ENCODE measurements around a stretch of chr17.

- PRO-cap: no peak
Observed at GRCh38 chr17:76657961-76658513, 14.5 kb upstream of the ST6GALNAC1 start.

GRCh38 chr17:76701647-76702034, 9.1 kb downstream of the MXRA7 start:
- PRO-cap: no peak

DNA sequence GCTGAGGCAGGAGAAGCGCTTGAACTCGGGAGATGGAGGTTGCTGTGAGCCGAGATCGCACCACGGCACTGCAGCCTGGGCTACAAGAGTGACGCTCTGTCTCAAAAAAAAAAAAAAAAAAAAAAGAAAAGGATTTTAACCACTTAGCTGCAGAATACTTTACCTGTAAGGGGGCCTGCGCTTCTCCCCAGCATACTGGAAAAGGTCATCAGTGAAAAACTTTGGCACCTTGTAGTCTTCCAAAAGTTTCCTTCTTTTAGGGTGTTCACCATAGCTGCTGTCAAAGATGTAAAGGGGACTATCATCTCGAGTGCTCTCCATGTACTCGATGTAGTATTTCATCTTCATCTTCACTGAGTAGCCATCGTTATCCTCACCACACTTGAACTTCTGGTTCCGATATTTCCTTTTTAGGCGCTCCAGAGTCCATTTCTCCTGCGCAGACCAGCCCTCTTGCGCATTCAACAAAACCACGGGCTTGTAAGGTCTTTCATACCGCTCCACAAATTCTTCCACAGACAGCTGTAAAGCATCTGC, 1.0 kb downstream of the JMJD6 start:
- PRO-cap: unidirectional peak, plus-strand start at position 458 of the sequence

DNA sequence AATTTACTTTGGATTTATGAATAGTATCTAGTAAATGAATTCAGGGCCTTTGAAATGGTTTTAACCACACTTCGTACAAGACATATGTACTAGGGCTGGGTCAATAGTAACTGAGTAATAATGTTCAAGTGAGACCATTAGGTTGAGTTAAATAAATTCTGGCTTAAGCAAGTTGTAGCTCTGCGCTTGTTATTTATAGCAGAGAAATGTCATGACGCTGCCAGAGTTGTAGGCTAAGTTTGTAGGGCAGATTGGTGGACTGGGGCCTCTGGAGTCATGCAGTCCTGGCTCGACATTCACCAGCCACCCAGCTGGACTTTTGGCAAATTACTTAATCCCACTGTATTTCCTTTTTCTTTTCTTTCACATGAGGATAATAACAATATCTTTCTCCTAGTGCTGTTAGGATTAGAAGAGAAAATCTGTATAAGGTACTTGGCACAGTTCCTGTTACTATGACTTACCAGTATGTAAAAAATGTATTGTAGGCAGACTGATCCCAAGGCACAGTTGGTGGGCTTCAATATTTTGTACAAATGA, 2.4 kb downstream of the MFSD11 start:
- PRO-cap: no peak

GRCh38 chr17:76744189-76744750, 6.4 kb downstream of the MFSD11 start:
- PRO-cap: no peak

GRCh38 chr17:76773447-76773716, 35.5 kb downstream of the MFSD11 start:
- PRO-cap: no peak

DNA sequence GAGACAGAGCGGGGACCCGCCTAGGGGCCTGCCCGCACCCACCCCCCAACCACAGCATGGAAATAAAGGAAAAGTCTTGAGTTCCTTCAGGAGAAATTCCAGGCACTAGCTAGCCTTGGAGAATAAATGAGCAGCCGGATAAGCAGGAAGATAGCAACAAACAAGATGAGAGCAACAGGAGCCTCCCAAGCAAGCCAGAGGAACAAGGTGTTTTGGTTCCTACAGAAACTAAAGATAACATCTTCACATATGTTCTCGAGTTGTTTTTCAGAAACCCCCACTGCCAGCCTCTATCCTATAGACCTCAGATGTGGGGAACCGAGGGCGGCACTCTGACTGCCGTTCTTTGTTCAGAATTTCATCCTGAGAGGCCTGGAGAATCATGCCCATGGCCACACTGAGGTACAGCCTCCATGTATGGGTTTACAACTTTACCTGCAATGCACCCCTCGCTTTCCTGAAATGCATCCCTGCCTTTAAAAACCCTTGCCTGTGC, 129.1 kb downstream of the MGAT5B start:
- PRO-cap: no peak

DNA sequence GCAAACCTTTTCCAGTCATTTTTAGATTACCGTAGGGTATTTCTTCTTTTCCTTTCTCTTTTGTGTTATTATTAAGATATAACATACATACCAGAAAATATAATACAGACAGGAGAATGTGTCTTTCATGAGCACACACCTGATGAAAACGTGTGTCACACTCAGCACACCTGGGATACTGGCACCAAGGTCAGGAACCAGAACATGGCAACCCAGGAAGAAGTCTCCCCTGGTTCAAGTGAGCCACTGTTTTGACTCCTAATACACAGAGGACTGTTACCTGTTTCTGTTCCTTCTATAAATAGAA, 3.4 kb downstream of the SEC14L1 start:
- PRO-cap: no peak

GRCh38 chr17:77146803-77147369, 6.1 kb downstream of the SEC14L1 start:
- PRO-cap: bidirectional peak, plus-strand start at chr17:77147075, minus-strand start at chr17:77147064

DNA sequence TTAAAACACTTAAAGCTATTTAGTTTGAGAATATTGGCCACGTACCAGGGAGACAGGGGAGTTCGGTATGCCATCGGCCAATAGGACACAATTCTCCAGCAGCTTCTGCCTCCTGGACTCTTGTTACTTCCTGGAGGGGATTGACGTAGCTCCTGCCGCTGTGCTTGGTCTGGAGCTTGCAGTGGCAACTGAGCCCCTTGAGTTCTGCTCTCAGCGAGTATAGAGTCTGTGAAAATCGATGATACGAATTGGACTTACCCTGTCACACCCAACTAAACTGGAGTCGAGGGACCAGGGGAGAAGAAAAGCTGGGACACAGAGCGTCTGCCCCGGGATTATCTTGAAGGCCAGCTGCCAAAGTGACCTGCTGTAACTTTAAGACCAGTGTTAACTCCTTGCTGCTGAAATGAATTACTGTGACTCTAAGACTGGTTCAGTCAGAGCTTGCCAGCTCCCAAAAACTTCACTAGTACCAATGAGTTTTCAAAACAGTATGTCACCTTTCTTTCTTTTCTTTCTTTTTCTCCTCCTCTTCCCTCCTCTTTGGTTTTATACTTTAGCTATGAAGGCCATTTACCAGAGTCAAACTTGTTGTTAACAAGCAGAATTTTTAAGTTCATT, 22.3 kb downstream of the SEC14L1 start:
- PRO-cap: no peak

GRCh38 chr17:77168972-77169528, 28.3 kb downstream of the SEC14L1 start:
- PRO-cap: no peak

GRCh38 chr17:77186226-77186907, 45.6 kb downstream of the SEC14L1 start:
- PRO-cap: no peak

GRCh38 chr17:77206259-77207119, 65.7 kb downstream of the SEC14L1 start:
- PRO-cap: no peak

DNA sequence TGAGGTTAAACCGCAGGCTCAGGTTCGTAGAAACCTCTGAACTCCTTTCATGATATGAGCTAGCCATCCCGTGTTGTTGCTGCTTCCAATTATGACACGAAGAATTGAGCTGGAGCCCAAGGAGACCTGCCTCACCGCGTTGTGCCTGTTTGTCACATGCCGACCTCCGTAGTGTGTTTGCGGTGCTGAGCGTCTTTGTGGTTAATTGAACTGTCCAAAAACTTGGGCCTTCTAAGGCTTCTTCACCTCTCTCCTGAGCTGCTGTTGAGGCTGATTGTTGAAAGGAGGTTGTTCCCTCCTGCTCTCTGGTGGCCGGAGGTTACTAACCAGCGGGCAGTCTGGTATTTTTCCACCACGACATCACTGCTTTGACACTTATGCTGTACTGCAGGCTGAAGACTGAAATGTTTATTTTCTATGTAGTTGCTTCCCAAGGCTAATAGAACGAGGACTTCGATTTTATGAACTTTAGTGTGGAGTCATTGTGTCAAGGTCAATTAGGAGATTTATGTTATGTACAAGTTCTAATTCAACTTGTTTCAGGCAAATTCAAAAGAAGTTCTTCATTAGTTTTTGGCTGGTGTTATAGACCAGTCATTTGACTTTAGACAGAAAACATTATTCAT, 67.6 kb downstream of the SEC14L1 start:
- PRO-cap: no peak

DNA sequence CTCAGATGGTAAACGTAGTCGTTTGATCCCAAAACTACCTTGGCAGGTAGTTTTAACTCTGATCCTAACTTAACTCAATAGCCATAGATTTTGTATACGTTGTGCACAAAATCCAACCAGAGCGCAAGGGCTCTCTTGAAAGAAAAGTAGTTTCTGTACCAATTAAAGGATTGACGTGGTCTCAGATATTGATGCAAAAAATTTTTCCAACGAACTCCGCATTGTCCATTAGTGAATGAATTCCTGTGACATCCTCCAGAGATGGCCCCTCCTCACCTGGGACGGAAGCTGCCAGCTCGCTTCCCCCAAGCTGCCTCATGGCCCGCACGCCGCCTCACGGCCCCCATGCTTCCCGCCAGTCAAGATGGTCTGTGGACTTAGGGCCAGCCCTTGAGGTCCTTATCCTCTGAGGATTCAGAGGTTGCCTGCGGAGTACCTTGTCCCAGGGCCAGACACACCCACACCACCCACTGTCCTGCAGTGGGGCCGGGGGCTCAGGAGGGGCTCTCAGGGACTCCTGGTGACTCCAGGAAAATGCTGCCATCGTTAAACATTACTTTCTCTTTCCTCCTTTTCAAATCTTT, 67.1 kb upstream of the SEPTIN9 start:
- PRO-cap: no peak

- PRO-cap: bidirectional peak, plus-strand start at chr17:77288986, minus-strand start at chr17:77288858
Observed at GRCh38 chr17:77288704-77289282, 7.5 kb downstream of the SEPTIN9 start.

DNA sequence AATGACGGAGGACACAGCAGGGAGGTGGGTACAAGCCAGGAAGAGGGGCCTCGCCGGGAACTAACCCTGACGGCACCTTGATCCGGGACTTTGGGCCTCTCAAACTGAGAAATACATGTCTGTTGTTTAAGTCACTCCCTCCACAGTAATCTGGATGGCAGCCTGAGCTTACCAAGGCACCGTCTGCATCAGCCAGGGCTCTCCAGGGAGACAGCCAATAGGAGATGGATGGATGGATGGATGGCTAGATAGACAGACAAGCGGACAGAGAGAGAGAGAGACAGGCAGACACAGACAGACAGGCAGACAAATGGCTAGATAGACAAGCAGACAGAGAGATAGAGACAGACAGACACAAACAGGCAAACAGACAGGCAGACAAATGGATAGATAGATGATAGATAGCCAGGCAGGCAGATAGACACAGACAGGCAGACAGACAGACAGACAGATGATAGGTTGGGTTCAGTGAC, 14.8 kb downstream of the SEPTIN9 start:
- PRO-cap: no peak

DNA sequence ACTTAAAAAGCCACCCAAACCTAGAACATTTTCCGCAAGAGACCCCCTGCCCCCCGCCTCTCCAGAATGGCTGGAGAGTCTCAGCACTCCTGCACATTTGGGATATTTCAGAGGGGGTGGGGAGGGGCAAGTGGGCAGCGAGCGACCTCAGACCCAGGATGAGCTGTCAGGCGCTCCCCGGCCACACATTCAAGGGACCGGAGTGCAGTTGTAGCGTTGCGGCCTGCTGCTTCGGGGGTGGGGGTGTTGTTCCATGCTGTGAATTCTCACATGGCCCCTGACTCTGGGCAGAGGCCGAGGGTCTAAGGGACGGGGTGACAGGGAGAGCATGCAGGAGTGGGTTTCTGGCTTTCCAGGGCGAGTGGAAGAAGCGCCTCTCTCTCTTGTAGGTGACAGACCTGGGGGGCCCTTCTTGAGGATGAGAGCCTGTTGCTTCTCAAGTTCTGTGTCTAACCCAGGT, 90.6 kb downstream of the SEPTIN9 start:
- PRO-cap: no peak

DNA sequence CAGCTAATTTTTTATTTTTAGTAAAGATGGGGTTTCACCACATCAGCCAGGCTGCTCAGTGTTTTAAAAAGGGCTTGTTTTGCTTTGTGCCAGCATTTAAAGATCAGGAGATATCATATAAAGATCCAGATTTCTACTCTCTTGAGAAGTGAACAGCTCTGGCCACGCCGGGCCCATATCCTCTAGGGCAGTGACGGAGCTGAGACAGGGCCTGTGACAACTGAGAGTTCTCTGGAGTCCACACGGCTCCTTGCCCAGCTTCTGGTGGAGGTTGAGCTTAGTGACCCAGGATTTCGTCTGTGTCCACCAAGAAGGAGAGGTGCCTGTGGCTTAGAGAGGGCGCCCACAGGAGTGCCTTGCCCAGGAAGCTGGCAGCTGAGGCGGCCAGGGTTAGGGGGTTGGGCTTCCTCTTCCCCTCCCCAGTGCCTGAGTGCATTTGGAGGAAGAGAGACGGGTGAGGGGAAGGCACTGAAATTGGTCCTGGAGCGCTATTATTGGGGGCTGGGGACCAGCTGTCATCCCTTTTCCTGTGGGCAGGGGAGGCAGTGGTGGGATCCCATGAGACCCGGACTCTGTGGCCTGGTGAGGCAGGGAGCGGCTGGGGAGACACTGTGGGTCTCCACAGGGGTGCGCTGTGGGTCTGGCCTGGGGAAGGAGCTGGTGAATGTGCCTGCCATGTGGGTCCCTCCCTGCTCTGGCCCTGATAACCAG, 119.0 kb downstream of the SEPTIN9 start:
- PRO-cap: no peak

DNA sequence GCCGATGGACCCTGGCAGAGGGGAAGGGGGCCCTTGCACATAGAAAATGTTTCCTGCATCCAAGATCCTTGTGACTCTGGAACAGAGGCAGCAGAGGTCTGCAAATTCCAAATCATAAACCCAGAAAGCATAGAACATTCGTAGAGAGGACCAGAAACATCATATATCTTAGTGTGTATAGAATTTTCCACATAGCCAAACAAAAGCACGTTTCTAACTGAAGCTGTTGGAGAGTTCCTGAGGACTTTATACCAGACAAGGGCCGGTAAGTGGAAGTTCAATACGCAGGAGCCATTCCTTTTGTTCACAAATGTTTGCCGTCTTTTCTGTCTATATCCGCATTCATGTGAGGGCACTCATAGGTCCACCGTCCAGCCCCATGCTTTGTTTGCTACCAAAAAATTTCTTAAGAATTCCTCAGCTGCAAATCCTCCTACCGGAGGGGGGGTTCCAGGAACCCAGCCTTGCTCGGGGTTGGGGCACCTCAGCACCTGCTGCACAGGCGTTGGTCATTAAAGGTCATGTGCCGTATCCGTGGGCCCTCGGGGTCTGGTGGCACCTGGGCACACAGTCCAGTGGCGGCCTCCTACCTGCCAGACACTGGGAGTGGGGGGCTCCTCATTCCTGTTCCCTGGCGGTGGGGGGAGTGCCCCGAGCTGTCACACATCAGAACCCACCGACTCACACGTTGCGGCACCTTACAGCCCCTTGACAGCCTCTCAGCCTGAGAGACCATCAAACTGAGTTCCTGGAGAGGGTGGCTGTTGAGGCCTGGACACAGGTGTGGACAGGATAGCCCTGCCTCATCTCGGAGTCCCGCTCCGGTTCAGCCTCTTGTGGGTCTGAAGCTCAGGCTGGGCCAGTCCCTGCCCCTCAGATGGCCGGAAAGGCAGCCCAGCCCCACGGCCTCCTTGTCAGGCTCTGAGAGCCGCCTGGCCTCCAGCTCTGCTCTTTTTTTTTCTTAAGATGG, 136.4 kb downstream of the SEPTIN9 start:
- PRO-cap: no peak

All from left lobe of liver (tissue), 1 donor.